BE2C (cell line): ENCODE results near the genes ICAM5 and AP1M2.

GRCh38 chr19:10166445-10167008, 28.2 kb downstream of the DNMT1 start:
- RRBS: 88% methylated on average over 3 of the region's 12 CpGs

- RRBS: no CpG with 5 or more reads among the region's 7 CpGs
Observed at GRCh38 chr19:10239168-10239515, 8.0 kb upstream of the S1PR2 start.

DNA sequence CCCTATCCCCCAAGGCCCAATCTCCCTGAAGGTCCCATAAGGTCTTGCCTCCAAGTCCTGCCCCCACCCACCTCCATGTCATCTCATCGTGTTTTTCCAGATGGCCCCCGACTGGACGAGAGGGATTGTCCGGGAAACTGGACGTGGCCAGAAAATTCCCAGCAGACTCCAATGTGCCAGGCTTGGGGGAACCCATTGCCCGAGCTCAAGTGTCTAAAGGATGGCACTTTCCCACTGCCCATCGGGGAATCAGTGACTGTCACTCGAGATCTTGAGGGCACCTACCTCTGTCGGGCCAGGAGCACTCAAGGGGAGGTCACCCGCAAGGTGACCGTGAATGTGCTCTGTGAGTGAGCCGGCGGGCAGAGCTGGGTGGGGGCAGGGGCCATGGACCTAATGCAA, 2.1 kb upstream of the ICAM4 start:
- RRBS: 78% methylated on average over 2 of the region's 13 CpGs

DNA sequence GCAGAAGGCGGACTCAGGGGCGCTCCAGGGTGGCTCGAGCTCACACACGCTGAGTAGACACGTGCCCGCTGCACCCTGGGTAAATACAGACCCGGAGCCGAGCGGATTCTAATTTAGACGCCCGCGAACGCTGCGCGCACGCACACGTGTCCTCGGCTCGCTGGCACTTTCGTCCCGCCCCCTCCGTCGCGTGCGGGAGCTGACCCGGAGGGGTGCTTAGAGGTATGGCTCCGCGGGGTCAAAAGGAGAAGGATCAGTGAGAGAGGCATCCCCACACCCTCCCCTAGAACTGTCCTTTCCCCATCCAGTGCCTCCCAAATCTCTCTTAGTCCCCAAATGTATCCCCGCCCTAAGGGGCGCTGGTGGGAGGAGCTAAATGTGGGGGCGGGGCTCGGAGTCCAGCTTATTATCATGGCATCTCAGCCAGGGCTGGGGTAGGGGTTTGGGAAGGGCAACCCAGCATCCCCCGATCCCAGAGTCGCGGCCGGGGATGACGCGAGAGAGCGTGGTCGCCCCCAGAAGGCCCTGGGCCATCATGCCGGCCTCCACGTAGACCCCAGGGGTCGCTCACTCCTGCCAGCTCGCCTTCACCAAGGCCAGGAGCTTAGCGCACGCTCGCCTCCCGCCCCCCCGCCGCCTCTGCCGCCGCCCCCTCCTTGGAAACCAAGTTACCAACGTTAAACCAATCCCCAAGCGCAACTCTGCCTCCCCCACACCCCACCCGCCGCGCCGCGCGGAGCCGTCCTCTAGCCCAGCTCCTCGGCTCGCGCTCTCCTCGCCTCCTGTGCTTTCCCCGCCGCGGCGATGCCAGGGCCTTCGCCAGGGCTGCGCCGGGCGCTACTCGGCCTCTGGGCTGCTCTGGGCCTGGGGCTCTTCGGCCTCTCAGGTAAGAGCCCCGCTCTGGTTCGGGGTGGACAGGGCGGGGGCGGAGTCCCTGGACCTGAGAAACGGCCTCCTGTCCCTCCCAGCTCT, at the start of gene ICAM5:
ICAM5 (plus strand) TSS at position 713 of the 972 bp plus-strand sequence.
- RRBS: 2% methylated on average over 12 of the region's 80 CpGs

DNA sequence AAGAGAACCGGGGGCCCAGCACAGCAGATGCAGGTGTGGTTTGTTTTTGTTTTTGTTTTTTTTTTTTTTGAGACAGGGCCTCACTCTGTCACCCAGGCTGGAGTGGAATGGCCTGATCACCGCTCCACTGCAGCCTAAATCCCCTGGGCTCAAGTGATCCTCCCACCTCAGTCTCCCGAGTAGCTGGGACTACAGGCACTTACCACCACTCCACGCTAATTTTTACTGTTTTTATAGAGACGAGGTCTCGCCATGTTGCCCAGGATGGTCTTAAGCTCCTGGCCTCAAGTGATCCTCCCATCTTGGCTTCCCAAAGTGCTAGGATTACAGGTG, 6.0 kb downstream of the FDX2 start:
- RRBS: 86% methylated on average over 1 of the region's 6 CpGs

- RRBS: no CpG with 5 or more reads among the region's 10 CpGs
Observed at GRCh38 chr19:10332237-10332761, 1.0 kb downstream of the RAVER1 start.

DNA sequence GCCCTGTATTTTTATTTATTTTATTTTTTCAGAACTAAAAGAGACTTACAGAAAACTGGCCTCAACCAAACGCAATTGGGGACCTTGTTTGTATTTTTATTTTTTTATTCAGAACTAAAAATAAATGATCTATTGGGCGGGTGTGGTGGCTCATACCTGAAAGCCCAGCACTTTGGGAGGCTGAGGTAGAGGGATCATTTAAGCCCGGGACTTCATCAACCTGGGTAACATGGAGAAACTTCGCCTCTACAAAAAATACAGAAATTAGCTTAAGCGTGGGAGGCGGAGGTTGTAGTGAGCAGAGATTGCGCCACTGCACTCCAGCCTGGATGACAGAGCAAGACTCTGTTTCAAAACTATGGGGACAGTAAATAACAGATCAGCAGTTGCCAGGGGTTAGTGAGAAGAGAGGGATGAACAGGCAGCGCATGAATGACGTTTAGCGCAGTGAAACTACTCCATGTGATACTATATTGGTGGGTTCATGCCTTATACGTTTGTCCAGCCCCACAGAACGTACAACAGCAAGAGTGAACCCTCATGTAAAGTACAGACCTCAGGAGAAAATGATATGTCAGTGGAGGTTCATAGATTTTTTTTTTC, 7.0 kb upstream of the ICAM3 start:
- RRBS: no CpG with 5 or more reads among the region's 12 CpGs

DNA sequence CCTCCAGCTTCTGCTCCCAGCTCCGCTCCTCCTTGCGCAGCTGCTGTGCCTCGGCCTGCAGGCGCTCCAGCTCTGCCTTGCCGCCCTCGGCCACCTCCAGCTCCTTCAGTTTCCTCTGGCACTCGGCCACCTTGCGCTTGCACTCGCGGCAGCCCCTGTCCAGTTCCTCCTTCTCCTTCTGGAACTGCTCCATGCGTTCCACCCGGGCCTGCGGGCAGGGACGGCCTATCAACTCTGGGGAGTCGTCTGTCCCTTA, 7.4 kb downstream of the CDC37 start:
- RRBS: 63% methylated on average over 3 of the region's 15 CpGs

GRCh38 chr19:10416147-10417337, 3.8 kb upstream of the PDE4A start:
- RRBS: 2% methylated on average over 21 of the region's 77 CpGs

GRCh38 chr19:10419201-10419414, 1.2 kb upstream of the PDE4A start:
- RRBS: no CpG with 5 or more reads among the region's 26 CpGs

- RRBS: no CpG with 5 or more reads among the region's 8 CpGs
Observed at GRCh38 chr19:10432694-10433409, 12.5 kb downstream of the PDE4A start.

DNA sequence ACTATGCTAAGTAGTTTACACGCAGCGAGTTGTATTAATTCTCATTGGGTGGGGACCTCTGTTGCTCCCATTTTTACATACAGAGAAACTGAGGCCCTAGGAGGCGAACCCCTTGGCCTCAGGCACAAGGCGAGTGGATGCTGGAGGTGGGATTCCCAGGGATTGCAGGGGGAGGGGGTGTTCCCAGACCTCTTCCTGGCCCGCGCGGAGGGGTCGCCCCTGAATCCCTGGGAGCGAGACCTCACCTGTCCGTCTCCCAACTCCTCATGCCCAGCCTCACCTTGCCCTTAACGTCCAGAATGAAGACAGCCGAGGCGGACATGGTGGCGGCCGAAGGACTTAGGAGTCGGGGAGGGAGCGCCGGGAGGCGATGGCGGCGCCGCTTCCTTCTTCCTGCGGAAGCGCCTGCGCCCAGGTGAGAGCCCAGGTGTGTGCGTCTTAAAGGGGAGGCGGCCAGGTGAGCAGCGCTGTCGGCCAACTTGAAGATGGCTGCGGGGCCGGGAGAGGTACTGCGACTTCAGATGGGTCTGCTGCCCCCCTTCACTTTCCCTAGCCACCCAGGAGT, at the start of gene AP1M2:
AP1M2 (minus strand) TSS at position 403 of the 565 bp plus-strand sequence.
- RRBS: no CpG with 5 or more reads among the region's 32 CpGs

- RRBS: no CpG with 5 or more reads among the region's 20 CpGs
Observed at GRCh38 chr19:10653142-10653490, 1.0 kb upstream of the ILF3 start.

- RRBS: no CpG with 5 or more reads among the region's 11 CpGs
Observed at GRCh38 chr19:10662226-10663127, 8.3 kb downstream of the ILF3 start.

GRCh38 chr19:10681566-10682244, 19.5 kb upstream of the QTRT1 start:
- RRBS: no CpG with 5 or more reads among the region's 10 CpGs

DNA sequence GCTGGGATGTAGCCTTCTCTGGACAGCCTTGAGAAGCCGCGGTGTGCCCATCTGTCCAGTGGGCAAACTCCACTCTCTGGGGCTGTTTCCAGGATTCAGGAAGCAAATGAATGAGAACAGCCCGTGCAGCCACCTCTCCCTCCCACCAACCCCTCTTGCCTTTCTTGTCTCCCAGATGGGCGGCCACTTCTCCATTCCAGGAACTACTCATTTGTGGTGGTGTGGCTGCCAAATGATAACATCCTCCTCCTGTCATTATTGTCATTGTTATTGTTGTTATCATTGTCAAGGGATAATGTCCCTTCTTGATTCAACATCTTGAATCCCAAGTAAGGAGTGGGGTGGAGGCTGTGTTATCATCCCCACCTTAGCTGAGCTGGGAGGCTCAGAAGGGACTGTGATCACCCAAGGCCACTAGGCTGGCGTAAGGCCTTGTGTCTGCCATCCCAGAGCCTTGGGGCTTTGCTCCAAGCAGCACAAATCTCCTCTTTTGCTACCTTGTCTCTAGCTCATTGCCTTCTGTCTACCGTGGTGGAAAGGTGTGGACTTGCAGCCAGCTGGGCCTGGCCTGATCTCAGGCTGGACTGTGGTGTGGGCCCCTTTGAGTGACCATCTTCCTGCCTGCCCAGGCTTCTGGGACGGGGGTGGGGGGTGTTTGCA, 1.7 kb downstream of the DNM2 start:
- RRBS: no CpG with 5 or more reads among the region's 7 CpGs

GRCh38 chr19:10745072-10745544, 27.2 kb downstream of the DNM2 start:
- RRBS: no CpG with 5 or more reads among the region's 12 CpGs

GRCh38 chr19:10747700-10748126, 29.8 kb downstream of the DNM2 start:
- RRBS: no CpG with 5 or more reads among the region's 8 CpGs

- RRBS: 96% methylated on average over 1 of the region's 14 CpGs
Observed at GRCh38 chr19:10805499-10805984, 30.5 kb downstream of the TMED1 start.

GRCh38 chr19:10876272-10877030, 5.1 kb downstream of the CARM1 start:
- RRBS: no CpG with 5 or more reads among the region's 14 CpGs